Hepatocyte (in vitro differentiated cells and primary cell): ENCODE data around the genes KLF8 and LAS1L.

DNA sequence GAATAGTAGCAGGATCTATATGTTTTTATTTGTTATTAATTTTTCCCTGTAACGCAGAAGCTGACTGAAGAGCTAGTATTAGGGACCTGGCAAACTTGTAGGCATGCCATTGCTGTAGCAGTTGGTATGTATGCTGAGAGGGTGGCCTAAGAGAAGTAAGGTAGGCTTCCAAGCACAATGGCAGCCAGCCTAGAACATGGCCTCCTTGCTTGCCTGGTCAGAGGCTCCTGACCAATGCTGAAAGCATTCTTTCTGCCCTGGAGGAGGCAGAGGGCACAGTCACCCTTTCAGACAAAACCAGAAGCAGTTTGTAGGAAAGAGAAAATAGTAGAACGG, 215.0 kb upstream of the KLF8 start:
- RAMPAGE, long total RNA, result no peak
- RRBS, result no CpG with 5 or more reads among the region's 2 CpGs

GRCh38 chrX:56232121-56232585, at the start of gene KLF8:
TSS of gene KLF8 (plus strand) at chrX:56232356.
- RAMPAGE, long total RNA, result no peak
- RRBS, result 31% methylated on average over 1 of the region's 18 CpGs

DNA sequence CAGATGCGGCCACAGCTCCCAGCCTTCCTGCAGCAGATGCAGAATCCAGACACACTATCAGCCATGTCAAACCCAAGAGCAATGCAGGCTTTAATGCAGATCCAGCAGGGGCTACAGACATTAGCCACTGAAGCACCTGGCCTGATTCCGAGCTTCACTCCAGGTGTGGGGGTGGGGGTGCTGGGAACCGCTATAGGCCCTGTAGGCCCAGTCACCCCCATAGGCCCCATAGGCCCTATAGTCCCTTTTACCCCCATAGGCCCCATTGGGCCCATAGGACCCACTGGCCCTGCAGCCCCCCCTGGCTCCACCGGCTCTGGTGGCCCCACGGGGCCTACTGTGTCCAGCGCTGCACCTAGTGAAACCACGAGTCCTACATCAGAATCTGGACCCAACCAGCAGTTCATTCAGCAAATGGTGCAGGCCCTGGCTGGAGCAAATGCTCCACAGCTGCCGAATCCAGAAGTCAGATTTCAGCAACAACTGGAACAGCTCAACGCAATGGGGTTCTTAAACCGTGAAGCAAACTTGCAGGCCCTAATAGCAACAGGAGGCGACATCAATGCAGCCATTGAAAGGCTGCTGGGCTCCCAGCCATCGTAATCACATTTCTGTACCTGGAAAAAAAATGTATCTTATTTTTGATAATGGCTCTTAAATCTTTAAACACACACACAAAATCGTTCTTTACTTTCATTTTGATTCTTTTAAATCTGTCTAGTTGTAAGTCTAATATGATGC, 1.9 kb downstream of the UBQLN2 start:
- RAMPAGE, long total RNA, result no peak
- RRBS, result no CpG with 5 or more reads among the region's 13 CpGs

DNA sequence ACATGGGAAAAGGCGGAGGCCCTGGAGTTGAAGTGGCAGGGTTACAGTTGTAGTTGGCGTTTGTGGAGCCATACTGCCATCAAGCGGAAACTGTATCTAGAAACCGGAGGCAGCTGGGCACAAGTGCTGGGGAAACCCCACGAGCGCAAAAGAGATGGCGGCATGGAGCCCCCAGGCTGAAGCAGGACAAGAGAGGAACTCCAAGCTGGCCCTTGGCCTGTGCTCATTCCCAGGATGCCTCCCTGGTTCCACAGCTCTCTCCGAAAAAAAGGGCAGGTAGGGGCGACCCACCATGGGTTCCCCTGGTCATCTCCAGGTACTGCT, 34.8 kb downstream of the NBDY start:
- RAMPAGE, long total RNA, result no peak
- RRBS, result no CpG with 5 or more reads among the region's 9 CpGs

DNA sequence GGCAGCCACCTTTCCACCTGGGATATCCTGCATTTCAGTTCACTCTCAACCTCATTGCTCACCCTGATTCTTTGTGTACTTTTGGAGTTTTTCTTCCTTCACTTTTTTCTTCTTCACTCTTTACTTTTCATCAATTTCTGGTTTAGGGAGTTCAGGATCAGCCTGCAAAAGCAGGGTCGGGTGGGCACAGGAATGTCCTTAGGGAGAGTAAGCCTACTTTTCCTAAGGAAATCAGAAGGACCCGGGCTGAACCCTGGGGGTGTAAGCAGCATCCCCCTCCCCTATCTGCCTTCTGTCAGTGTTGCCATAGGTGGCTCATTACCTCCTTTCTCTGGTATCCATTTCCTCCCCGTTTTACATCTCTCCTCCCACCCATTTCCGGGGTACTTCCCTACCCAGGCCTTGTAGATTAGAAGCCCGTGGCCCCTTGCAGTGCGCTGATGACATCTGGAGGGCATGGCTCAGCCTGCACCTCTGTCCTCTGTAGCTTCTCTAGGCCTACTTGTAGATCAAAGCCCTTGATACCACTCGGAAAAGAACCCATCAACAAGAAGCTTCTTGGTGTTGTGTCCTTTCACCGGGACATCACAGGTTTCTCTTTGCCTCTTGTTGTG, 71.7 kb downstream of the NBDY start:
- RAMPAGE, long total RNA, result no peak
- RRBS, result no CpG with 5 or more reads among the region's 8 CpGs

DNA sequence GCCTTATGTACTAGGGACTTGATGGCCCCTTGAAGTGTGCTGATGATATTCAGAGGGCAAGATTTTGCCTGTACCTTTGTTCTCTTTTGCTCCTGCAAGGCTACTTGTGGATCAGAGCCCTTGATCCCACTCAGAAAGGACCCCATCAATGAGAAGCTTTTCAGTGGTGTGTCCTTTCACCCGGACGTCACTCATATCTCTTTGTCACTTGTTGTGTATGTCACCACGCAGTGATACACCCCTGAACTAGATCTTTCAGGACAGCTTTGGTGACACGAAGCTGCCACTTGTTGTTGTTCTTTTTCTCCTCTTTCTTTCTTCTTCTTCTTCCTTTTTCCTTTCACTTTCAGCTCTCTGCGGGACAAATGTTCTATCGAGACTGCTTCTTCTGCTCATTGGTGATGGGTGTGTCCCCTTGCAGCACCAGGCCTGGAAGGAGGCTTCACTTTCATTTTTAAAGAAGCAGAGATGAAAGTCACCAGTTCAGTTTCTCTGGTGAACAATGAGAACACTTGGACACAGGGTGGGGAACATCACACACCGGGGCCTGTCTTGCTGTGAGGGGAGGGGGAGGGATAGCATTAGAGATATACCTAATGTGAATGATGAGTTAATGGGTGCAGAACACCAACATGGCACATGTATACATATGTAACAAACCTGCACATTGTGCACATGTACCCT, 83.6 kb downstream of the NBDY start:
- RAMPAGE, long total RNA, result no peak
- RRBS, result no CpG with 5 or more reads among the region's 7 CpGs

DNA sequence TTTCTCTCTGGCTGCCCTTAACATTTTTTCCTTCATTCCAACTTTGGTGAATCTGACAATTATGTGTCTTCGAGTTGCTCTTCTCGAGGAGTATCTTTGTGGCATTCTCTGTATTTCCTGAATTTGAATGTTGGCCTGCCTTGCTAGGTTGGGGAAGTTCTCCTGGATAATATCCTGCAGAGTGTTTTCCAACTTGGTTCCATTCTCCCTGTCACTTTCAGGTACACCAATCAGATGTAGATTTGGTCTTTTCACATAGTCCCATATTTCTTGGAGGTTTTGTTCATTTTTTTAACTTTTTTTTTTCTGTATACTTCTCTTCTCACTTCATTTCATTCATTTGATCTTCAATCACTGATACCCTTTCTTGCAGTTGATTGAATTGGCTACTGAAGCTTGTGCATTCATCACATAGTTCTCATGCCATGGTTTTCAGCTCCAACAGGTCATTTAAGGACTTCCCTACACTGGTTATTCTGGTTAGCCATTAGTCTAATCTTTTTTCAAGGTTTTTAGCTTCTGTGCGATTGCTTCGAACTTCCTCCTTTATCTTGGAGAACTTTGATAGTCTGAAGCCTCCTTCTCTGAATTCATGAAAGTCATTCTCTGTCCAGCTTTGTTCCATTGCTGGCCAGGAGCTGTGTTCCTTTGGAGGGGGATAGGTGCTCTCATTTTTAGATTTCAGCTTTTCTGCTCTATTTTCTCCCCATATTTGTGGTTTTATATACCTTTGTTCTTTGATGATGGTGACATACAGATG, 31.8 kb downstream of the SPIN2B start:
- RAMPAGE, long total RNA, result no peak
- RRBS, result no CpG with 5 or more reads among the region's 4 CpGs

DNA sequence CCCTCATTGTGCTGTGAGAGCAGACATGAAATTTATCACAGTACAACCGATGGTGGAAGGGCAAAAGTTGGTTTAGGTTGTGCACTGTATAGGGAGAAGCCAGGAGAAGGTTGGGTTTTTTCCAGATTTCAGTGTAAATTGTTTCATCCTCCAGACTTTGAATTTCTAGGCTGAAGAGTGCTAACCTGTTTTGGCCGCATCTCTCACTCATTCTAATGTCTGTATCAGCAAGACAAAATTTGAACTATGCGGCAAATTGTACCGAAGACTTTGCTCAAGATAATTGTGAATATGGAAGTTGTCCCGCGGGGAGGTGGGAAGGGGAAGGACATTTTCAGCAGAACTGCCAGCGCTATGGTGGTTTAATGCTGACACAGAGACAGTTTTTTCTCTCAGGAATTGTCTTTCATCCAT, 639 bp upstream of the ZXDB start:
- RAMPAGE, long total RNA, result no peak
- RRBS, result no CpG with 5 or more reads among the region's 7 CpGs

DNA sequence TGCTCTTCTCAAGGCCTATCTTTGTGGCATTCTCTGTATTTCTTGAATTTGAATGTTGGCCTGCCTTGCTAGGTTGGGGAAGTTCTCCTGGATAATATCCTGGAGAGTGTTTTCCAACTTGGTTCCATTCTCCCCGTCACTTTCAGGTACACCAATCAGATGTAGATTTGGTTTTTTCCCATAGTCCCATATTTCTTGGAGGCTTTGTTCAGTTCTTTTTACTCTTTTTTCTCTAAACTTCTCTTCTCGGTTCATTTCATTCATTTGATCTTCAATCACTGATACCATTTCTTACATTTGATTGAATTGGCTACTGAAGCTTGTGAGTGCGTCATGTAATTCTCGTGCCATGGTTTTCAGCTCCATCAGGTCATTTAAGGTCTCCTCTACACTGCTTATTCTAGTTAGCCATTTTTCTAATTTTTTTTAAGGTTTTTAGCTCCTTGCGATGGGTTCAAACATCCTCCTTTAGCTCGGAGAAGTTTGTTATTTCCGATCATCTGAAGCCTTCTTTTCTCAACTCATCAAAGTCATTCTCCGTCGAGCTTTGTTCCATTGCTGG, 99.8 kb upstream of the SPIN4 start:
- RAMPAGE, long total RNA, result no peak
- RRBS, result no CpG with 5 or more reads among the region's 9 CpGs

GRCh38 chrX:63658742-63659581, 126.1 kb downstream of the ARHGEF9 start:
- RAMPAGE, long total RNA, result no peak
- RRBS, result no CpG with 5 or more reads among the region's 3 CpGs

- RAMPAGE, long total RNA, result no peak
- RRBS, result no CpG with 5 or more reads among the region's 50 CpGs
These were observed 671 bp downstream of the ZC3H12B start for GRCh38 chrX:65035050-65035943.

- RAMPAGE, long total RNA, result no peak
- RRBS, result no CpG with 5 or more reads among the region's 14 CpGs
These were observed 162.3 kb downstream of the ZC3H12B start for GRCh38 chrX:65196822-65197497.

- RAMPAGE, long total RNA, result no peak
- RRBS, result no CpG with 5 or more reads among the region's 6 CpGs
These were observed 3.5 kb downstream of the LAS1L start for GRCh38 chrX:65531102-65531502.

DNA sequence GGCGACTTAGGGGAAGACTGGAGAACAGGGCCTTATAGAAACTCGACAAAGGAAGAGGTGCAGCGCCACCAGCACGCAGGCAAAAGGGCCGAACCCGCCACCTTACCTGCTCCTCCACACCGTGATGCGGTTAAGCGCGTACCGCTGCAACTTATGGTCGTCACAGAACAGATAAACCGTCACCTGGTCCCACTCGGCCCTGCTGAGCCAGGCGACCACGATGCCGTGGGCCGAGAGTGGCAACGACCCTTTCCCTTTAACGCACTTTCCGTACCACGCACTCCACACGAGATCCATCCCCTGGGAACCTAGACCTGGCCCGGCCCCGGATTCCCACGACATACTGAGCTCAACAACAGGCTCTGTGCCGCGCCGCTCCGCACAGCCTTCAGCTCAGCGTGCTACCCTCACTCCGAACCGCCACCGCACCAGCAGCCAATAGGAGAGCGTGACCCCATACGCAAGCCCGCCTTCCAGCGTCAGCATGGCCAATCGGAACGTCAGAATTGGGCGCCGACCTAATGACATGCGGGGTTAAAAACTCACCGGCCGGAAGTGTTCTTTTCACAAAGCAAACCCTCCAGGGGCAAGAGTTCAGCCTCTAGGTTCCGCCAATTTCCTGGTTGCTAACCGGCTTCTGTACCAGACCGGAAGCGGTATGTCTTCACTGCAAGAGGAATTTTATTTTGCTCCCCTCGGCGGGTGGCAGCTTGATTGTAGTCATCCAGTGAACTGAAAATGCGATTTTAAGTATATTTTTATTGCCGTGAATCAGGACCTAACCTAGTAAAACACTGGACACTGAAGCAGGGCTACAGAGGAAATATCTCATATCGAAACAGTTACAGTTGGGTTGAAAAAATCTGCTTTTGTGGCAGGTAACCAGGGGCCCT, at the start of gene LAS1L:
Gene LAS1L, minus strand, starts transcription at position 414 of the 893 bp plus-strand sequence.
- RAMPAGE, long total RNA, result start-site peak on the minus strand centred at position 392 of the sequence, 47 bp wide, 86 and 20 reads in 2 replicates
- RRBS, result 23% methylated on average over 3 of the region's 54 CpGs

DNA sequence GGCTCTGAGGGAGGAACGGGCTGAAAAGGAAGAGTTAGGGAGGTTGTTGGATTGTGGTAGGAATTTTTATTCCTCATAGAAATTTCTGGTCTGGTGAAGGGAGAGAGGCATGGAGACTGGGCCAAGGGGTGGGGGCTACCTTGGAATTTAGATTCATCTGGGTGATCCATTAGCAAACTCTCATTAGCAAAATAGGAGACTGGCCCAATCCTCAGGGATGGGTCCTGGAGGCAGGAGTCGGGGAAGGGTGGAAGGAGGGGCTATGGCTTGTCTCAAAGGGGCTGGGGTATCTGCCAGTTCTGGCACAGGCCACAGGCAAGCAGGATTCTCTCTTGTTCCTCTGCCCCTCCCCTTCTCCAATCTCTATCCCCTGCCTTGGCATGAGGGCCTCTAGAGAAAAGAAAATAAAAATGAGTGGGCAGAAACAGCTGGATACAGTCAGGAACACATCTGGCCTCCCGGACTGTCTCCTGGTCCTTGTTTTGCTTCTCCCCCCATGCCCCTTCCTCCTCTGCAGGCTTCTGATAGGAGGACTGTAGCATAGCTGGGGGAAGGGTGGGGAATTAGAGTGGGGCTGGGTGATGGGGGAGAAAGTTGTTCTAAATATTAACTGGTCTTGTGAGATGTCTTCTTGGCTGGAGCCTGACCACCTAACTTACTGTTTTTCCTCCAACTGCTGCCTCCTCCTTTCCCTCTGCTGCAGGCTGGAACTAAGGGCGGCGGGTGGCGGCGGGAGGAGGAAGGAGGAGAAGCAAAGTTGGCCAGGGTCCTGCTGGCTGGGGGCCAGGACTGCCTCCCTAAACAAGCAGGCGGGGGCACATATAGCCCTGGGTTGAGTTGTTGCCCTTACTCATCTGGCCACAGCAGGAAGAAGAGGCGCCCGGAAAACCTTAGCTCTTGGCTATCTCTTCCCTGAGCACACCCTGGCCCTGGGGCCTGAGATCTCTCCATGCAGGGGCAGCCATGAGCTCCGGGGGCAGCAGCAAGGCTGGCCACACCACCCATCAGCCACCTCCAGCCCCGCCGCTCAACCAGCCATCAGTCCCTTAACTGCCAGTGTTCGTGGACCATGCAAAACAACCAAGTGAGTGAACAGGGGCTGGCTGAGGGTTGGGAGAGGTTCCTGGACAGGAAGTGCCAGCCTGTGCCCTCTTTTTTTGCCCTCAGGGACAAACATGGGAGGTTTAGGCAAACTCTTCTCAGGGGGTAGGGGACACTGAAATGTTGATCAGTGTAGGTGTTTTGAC, 53.4 kb upstream of the LAS1L start:
- RAMPAGE, long total RNA, result no peak
- RRBS, result 53% methylated on average over 2 of the region's 14 CpGs

DNA sequence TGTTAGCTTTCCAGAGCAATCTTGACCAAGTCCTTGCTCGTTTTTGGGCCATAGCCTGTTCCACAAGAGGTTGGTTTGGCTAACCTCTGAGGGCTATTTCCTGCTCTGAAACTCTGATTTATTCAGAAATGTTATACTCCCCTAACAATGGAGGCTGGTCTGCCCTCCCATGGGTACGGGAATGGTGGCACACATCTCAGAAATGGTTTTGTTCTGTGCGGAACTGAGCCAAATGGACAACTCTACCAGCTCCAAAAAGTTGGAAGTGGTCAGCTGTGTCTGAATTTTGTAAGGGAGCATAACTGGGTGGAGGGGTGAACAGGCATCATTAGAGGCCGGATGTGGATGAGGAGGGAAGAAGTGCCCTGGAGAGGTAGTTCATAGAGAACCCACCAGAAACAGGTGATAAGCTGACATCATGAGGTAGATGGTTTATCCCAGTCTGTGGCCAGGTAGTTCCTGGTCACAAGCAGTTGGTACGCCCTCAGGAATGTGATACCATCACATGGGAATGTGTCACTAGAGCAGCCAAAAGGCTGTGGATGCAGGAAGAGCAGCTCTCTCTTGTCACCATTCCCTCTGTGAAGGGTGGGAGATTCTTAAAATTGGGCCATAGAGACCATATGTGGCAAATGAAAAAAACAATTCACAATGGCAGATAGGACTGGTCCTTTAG, 21.8 kb downstream of the MSN start:
- RAMPAGE, long total RNA, result no peak
- RRBS, result no CpG with 5 or more reads among the region's 5 CpGs

GRCh38 chrX:65742249-65742651, 74.8 kb downstream of the MSN start:
- RAMPAGE, long total RNA, result no peak

DNA sequence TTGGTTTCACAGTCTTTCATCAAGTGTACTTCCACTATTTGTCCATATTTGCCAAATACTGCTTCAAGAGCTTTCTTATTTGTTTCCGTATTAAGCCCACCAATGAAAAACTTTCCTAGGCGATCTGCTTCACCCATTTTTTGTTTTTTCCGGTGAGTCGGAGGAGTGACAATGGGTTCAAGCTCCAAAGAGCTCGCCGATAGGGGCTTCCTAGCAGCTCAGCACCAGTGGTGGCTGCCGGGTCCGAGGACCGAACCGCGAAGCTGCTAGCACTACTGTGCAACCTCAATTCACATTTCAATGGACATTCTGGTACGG, 82.9 kb downstream of the VSIG4 start:
- RAMPAGE, long total RNA, result no peak
- RRBS, result no CpG with 5 or more reads among the region's 12 CpGs

GRCh38 chrX:66046576-66047255, 6.8 kb upstream of the VSIG4 start:
- RAMPAGE, long total RNA, result no peak
- RRBS, result no CpG with 5 or more reads among the region's 3 CpGs

DNA sequence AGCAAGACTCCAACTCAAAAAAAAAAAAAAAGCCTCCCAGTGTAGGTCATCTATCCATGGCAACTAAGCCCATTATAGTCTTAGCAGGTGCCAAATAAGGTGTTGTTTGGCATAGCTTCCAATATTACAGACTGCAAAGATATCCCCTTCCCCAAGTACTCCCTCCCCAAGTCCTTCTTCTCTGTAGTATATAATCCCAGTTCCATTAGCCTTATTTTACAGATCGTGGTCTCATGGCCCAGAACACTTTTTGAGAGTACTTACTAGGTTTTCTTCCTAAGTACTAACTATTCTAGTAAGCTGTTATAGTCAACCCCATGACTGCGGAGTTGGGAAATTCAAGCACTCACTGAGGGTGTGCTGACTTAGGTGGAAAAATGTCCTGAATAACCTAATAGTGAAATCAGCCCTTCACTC, 11.9 kb upstream of the VSIG4 start:
- RAMPAGE, long total RNA, result no peak
- RRBS, result no CpG with 5 or more reads among the region's 2 CpGs